Measurements from ENCODE around the genes C12orf4 and GALNT8.

DNA sequence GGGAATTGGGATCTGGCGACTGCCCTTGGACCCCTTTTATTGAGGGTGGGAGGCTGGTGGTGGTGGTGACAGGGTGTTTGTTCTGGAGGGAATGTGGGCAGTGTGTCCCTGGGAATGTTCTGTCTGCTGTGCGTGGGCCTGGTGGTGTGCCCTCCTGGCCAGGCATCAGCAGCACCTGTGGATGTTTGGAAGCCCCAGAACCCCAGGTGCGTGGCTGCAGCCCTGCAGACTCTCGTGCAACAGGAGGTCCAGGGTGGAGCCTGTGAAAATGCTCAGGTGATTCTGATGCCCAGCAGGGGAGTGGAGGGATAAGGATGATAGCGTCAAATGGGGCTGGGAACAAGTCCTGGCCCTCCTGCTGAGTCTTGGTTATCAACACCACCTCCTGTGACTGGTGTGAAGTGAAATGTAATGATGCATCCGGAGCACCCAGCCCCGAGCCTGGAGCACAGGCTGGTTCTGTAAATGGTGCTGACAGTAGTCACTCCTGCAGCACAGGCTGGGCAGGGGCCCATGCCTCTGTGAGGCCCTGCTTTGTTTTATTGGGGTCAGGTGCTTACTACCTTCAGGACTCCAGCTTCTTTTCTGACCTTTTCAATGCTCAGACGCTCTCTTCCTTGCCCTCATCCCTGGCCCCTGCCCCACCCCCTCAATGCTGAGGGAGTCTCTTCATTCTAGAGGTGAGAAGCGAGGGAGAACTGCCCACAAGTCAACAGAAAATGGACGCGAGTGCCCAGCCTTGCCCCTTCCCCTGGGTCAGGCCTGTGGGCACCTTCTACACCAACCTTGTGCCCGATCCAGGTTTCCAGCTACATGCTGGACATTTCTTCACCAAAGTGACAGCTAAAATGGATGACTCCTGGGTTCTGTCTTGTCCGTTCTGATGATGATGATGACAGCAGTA lies 176.8 kb downstream of the TSPAN9 start:
- PRO-cap = no peak

DNA sequence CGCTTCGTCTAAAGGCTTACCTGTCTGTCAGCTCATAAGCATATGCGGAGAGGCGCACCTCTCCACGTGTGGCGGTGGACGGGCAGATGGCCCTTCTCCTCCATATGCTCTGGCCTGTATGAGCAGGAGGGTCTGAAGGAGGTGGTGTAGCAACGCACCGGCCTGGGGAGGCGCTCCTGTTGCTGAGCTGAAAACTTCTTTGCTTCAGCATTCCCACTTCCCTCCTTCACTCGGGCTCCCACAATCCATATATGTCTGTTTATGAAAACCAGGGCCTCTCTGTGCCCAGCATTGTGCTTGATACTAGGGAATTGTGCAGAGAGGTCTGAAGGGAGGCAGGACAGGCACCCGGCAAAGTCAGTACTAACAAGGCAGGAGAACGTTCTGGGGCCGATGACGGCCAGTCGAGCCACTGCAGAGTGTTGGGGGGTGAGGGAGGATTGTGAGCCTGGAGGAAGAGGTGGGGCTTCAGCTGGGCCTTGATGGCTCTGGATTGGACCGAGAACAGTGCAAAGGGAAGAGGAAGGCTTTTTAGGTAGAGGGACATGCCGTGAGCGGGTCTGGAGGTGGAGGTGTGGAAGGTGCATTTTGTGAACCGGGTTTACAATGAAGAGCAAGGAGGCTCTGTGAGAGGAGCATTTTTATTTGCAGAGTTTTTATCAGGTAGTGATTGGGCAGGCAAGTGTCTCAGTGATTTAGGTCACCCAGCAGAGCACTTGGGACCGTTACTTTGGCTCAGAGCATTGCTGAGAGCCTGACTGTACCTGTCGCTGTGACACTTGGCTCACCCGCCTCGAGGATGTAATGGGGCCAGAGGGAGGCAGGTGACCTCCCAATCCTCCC lies 186.4 kb downstream of the TSPAN9 start:
- PRO-cap = no peak

GRCh38 chr12:3415885-3416117 lies 75.2 kb upstream of the PRMT8 start:
- PRO-cap = no peak

DNA sequence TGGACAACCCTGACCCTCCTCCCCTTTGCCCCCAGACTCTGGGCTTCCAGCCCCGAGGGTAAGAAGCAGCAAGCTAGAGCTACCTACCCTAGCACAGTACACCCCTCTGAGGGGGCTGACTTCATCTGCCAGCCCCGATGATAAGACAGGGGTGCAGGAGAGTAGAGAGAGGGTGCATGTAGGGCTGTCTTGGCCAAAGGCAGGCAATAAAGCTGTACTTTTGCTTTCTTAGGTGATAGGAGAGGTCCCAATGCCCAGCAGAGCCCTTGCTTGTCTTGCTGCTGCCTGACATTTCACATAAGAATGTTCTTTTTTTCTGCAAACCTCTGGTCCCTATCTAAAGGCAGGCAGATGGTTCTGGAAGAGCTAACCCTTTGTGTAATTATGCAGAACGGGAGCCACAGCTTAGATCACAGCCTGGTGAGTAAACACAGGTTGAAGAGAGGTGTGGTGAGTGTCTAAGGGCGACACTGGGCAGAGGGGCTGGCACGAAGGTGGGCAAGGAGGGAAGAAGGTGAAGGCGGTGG lies 42.6 kb downstream of the PRMT8 start:
- PRO-cap = no peak

- PRO-cap = no peak
Measured at GRCh38 chr12:3897328-3898216, 24.4 kb upstream of the PARP11 start.

GRCh38 chr12:4011431-4012067 lies 138.3 kb upstream of the PARP11 start:
- PRO-cap = no peak

- PRO-cap = no peak
Measured at GRCh38 chr12:4164317-4164449, 109.4 kb upstream of the CCND2 start.

GRCh38 chr12:4216938-4217482 lies 56.6 kb upstream of the CCND2 start:
- PRO-cap = no peak

GRCh38 chr12:4417236-4418477 lies 28.0 kb downstream of the FGF6 start:
- PRO-cap = no peak

DNA sequence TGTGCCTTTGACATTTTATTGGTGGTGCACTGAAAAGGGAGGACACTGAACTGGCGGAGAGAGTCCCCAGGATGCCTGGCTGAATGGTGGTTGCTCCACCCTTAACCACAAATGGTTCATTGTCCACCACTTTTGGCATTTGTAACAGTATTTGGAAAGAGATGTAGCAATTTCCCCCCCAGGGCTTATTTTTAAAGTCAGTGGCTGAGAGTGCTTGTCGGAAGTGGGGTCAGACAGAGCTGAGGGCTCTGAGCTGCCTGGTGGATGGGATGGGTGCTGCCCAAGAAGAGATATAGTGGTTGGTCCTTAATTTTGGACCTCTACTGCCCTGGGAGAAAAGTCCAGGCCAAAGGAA lies 31.5 kb upstream of the FGF6 start:
- PRO-cap = no peak

- PRO-cap = unidirectional peak, minus-strand start at chr12:4538464
Measured at GRCh38 chr12:4537911-4538650, at the start of gene C12orf4. TSS of gene C12orf4 (minus strand) at chr12:4538469.

DNA sequence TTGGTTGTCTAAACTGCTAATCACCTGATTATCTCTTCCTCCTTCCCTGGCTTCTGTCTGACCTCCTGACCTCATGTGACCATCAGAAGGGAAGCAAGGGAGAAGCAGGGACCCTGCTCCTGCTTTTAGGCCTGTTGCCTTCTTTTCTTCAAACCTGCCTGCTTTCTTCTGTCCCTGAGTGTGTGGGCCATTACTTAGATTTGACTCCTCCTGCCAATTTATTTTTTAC lies 5.6 kb downstream of the DYRK4 start:
- PRO-cap = no peak

GRCh38 chr12:4719676-4720358 lies 383 bp upstream of the GALNT8 start:
- PRO-cap = no peak

GRCh38 chr12:4720359-4721027 lies at the start of gene GALNT8:
TSS of gene GALNT8 (plus strand) at chr12:4720400.
- PRO-cap = no peak

DNA sequence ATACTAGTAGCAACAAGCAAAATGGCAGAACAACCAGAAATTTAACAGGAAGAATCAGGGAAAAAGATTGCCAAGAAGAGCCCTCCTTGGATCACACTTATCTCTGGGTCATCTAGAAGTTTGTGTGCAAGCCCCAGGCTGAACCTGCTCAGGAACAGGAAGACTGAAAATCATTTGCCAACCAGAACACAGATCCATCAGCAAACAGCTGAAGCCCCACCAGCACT lies 15.7 kb downstream of the GALNT8 start:
- PRO-cap = no peak

DNA sequence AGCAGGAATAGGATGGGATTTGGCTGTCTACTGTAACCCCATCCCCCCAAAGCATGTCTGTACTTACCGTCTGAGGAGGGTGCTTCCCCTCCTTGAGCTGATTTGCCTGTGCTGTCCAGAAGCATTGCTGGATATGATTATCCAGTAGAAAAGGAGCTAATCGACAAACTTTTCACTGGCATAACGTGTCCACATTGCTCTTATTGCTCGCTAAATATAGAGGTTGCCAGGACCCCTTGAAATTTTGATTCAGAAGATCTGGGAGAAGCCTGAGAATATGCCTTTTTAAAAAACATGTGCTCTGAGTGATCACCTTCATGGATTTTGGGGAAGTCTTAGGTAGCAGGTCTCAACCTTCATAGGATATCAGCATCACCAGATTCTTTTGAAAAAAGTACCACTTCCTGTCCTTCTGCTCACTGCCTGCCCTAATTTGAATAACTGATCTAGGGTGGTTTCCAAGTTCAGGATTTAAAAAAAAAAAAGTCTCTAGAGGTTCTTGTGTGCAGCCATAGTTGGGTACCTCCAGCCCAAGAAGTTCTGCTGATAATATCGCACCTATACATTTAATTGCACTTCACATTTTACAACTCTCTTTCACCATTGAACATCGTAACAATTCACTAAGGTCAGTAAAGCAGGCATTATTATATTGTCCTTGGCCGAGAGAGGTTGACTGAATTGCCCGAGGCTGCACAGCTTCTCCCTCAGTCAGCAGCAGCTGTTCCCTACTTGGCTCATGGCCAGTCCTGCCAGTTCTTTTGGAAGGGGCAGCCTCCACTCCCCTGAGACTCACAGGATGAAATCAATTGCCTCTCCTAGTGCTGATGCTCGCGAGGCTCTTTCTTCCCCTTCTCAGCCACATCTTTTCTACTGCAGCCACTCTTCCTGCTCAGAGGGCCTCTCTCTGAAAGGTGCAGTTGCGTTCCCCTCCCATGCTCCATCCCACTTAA lies 20.4 kb downstream of the KCNA6 start:
- PRO-cap = no peak

GRCh38 chr12:5010045-5010504 lies 33.6 kb upstream of the KCNA5 start:
- PRO-cap = no peak

- PRO-cap = unidirectional peak, minus-strand start at chr12:5076902
Measured at GRCh38 chr12:5076581-5077105, 33.0 kb downstream of the KCNA5 start.

- PRO-cap = no peak
Measured at GRCh38 chr12:5114737-5115030, 71.0 kb downstream of the KCNA5 start.

- PRO-cap = no peak
Measured at GRCh38 chr12:5201827-5202383, 158.2 kb downstream of the KCNA5 start.